ENCODE results near the gene NSDHL.

DNA sequence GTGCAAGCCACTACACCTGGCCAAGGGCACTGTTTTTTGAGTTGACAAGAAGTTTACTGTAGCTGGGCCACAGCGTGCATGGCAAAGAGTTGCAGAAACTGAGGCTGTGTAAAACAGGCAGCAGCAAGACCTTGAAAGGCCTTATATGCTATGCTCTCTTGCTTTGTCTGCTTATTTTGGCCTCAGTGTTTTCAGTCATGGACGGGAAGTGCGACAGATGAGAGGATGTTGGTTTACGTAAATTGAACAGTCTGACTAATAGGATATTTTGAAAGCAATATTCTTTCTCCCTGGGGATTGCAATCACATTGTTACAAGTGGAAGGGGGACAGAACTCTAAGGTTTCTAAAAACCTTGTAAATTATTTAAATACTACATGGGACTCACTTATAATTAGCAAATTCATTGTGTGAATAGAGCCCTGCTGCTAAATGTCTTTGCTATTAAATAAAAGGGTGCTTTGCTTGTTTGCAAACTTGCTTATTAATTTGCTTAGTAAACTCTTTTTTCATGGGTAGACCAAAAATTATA, 32.3 kb upstream of the MAGEA10 start:
- RRBS = no CpG with 5 or more reads among the region's 4 CpGs

- RRBS = no CpG with 5 or more reads among the region's 7 CpGs
These were observed 38.7 kb upstream of the MAGEA10 start for GRCh38 chrX:152176865-152177712.

GRCh38 chrX:152733297-152733590, 277 bp downstream of the CSAG1 start:
- RRBS = no CpG with 5 or more reads among the region's 4 CpGs

DNA sequence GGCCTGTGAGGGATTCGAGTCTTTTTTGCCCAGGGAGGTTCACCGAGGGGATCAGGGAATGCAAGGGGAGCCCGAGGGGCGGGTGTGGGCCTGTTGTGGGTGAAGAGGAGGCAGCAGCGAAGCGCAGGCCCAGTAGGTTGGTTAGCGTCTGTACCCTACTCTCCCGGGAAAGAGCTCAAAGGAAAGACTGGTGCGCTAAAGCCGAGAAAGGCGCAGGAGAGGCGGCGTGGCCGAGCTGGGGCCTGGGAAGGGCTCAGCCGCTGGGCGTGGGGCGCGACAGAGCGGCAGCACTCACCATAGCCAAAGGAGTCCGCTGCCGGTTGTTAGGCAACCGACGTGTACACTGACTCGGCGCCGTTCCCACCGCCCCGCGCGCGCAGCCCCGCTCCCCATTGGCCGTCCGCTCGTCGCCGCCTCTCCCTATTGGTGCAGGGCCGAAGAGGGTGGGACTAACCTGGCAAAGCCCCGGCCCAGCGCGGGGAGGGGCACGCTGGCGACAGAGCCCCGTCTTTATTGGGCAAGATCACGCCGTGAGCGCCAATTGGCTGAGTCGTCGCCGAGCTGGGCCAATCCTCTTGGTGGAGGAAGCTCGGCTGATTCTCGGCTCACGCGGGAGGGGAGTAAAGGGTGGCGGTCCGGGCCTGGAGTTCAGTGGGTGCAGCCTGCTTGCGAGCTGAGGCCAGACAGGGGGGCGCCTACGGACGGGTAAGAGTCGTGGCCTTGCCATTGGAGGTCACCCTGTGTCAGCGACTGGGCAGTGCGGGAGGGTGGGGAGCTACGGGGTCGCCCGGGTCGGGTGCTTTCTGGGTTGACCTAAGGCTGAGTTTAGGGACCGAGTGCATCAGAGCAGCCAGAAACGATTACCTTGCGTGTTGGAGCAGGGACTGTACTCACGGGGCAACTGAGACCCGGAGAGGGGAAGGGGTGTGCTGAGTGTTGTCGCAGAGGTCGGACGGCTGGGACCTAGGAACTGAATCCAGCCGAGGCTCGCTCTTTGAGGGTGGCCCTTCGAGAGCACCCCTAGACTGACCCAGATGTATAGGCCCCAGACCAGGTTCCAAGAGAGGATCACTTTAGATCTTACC, at the start of gene NSDHL:
Gene NSDHL (plus strand): TSS at position 651 of the 1,085 bp plus-strand sequence.
- RRBS = no CpG with 5 or more reads among the region's 78 CpGs

DNA sequence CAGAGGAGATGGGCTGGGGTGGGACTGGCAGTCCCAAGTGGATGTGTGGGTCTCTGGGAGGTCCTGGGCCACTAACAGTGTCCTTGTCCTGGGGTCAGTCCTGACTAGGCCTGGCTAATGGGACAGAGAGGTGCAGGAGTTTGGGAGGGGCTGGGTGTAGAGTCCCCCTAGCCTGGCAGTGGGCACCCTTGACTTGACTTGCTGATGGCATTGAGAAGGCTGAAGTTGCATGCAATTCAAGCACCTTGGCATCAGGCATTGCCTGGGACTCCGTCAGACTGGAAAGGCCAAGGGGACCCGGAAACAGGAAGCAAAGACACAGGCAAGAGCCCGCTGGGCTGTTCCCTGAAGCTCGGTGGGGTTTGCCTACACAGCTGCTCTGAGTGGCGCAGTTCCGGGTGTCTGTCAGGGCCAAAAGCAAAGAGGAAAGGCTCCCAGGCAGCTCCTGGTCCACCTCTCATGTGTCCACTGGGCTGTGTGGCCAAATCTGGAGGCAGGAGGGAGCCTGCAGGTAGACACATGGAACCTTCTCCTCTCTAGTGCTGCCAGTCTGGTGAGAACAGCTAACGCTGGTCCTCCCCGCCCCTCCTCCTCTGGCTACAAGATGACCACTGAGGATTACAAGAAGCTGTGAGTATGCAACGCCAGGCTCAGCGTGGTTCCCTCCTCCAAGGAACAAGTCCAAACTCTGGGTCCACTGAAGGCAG, 19.8 kb downstream of the ZNF185 start:
- RRBS = 90% methylated on average over 4 of the region's 10 CpGs

DNA sequence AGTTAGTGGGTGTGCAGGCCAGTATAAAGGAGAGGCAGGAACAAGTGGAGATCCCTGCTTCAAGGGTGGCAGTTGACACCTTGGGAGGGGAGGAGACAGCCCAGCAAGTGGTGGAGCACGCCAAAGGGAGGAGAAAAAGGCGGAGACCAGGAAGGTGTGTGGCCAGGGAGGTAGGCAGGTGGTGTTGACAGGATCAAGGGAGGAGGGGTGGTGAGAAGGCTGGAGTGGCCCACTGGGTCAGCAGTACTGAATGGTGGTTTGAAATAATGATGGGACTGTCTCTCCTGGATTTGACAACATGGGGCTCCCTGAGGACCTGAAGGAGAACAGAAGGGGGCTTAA, 32.7 kb downstream of the ZNF185 start:
- RRBS = no CpG with 5 or more reads among the region's 2 CpGs

- RRBS = 84% methylated on average over 3 of the region's 8 CpGs
These were observed 34.7 kb downstream of the ZNF185 start for GRCh38 chrX:152932468-152932982.

DNA sequence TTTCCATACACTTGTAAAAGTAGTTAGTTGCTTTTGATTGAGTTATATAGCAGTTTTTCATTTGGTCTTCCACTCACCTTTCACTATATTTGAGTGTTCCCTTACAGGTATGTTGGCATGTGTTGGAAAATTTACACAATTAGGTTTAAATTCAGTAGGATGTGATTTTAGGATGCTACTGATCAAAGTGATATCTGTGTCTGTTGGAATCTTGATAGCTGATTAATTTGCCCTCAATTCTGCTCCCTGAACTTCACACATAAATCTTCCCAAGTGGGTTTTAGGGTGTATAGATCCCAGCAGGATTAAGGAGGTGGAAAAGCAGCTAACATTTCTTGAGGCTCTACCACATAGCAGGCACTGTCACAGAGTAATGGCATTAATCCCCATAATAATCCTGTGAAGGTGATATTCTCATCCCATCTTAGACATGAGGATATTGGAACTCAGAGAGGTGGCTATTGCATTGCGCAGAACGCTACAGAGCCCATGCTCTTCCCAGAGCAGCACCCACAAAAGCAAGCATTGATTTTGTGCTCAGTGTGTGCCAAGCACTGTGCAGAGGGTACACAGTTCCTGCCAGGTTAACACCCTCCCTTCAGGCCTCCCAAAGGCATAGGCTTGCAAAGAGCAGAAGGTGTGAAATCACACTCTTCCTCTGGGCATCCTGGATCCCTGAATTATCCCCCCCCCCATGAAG, 22.0 kb downstream of the PNMA5 start:
- RRBS = no CpG with 5 or more reads among the region's 2 CpGs

DNA sequence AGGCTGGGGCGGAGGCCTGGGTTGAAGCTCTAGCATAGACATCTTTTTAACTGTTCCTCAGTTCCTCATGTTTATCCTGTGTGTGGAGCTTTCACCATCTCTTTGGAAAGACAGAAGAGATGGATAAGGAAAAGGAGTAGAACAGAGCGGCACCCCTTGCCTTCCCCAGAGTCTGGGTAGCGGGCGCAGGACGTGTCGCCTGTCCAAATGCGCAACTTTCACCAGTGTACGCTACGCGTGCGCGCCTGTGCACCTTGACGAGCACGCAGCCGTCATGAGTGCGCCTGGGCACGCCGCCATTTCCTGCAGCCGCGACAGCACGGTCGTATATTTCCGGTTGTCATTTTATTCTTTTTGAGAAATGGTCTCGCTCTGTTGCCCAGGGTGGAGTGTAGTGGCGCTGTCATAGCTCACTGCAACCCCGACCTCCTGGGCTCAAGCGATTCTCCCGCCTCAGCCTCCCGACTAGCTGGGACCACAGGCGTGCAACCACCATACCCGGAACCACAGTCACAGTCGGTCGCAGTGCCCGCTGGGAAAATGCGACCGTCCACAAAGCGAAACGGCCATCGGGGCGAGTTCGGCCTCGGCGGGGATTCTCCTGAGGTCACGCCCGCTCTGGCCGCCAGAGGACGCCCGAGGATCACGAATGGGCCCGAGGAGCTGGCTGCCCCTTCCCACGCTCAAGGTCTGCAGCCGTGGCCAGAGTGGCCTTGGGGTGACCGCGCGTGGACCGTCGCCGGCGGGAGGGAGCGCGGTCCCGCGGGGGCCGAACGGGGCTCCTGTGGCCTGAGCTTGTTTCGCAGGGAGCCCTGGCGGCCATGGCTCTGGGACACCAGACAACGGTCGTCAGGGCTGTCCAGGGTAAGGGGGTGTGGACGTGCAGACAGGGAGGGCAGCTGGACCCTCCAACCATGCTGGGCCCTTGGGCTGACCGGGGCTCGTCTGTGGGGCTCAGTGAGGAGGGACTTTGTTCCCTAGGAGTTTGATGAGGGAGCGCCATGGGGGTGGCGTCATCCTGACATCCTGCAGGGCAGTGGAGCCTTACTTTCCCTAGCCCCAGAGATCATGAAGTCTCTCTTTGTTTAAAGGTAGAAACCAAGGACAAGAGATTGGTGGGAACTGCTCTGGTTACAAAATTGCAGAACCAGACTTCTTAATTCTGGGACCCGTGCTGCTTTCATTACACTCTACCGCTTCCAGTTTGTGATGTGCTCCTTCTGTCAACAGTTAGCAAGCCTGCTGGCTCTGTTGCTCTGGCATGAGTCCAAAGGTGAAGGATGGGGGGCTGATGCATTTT, 23.6 kb upstream of the PNMA3 start:
- RRBS = no CpG with 5 or more reads among the region's 76 CpGs

DNA sequence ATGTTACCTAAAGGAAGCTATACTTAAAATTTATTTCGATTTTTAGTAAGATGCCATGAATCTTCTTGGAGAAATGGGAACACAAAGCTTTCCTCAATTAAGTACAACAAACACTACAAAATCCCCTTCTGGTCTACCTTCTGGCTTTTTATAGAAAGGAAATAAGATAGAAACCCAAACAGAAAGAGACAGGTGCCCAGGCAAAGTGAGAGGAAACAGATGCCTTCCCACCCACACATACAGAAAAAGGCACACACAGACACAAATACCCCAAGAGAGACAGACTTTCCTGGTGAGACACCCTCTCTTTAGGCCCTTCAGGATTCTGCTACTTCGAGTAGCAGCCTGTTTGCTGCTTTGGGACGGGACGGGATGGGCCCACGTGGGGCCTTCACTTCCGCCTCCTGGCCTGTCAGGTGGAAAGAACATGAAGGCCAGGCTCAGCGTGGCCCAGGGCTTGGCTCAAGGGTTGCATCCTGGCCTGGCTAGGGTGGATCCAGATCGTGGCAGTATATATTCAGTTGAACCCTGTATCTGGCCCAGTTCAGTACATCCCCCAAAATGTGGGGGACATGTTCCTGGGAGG, 2.1 kb downstream of the ZNF275 start:
- RRBS = no CpG with 5 or more reads among the region's 8 CpGs

DNA sequence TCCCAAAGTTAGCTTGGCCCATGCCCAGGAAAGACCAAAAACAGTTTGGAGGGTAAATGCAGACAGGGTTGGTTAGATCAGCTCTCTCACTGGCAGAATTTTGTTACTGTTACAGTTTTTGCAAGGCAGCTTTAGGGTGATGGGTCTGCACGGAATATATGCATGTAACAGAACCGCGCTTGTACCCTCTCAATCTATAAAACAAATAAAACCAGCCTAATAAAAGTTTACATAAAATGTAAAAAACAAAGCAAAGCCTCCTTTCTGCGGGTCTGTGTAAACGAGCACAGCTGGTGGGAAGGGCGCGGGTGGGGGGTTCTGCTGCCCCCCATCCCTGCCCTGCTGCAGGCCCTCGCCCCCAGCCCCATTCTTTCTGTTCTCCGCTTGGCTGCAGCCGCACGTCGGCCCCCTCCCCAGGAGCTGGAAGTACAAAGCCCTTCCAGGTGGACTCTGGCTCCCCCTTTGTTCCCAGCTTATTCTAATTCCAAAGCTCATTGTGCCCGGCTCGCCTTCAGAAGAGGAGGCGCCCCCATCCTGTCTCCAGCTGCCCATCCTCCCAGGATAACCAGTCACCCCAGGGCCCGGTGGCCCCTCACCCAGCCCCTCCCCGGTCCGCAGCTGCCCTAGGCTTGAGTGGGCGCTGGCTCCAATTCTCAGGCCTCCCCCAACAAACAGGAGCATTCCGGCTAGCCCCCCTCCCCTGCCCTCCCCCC, 3.4 kb upstream of the SLC6A8 start:
- RRBS = 25% methylated on average over 8 of the region's 20 CpGs

GRCh38 chrX:153688546-153688920, 807 bp downstream of the SLC6A8 start:
- RRBS = 19% methylated on average over 5 of the region's 53 CpGs

DNA sequence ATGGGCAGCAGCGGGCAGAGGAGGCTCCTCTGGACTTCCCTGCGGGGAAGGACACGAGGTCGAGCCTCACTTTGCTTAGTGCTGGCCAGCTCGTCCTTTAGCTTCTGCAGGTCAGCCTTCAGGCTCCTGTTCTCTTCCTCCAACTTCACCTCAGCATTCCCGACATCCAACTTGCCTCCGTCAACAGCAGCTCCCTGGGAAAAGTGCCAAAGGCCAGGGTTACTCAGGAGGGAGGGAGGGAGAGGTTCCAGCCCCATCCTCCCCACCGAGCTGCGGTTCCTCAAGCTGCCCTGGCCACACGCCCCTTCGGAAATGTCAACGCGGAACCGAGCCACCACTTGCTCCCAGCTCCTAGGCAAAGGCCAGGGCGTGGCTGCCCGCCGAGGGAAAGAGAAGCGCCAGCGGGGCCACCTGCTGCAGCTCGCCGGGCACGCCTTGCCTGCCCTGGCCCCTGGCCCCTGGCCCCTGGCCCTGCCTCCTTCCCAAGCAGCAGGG, 15.2 kb downstream of the SLC6A8 start:
- RRBS = no CpG with 5 or more reads among the region's 22 CpGs

DNA sequence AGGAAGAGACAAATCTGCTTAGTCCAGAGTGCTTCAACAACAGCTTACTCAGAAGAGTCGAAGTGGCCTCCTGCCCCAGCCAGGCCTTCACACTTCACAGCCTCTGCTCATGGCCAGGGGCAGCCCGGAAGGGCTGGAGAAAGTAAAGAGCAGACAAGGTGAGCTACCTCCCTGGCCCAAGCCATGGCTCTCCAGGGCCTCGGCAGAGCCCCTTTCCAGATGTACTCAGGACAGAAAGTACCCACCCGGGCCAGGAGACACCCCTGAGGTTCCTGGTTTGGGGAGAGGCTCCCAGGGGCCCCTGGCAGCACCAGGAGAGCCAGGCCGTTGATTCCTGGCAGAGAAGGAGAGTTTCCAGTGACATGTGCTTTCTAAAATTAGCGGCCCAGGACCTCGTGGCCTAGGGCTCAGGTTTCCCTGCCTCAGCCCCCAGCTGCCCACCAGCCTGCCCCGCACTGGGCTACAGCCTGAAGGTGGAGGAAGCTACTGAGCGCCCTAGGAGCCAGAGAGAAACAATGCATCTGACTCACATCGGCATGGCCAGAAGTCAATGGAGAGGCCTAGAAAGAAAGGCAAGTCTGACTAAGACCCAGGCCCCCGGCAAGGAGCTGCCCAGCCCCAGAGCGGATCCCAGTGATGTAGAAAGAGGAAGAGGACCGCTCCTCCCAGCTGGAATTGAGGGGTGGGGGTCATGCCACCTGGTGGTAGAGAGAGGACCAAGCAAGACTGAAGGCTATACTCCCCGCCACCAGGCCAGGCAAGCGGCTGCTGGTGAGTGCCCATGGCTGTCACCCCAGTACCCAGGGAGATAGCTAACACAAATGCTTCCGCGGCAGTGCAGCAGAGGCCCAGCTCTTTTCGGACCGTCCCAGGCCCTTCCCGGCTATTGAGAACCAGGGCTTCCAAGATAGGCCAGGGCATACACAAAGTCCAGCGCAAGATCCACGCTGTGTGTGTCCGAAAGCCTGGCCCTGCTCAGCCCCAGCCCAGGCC, 17.7 kb downstream of the SLC6A8 start:
- RRBS = no CpG with 5 or more reads among the region's 23 CpGs

DNA sequence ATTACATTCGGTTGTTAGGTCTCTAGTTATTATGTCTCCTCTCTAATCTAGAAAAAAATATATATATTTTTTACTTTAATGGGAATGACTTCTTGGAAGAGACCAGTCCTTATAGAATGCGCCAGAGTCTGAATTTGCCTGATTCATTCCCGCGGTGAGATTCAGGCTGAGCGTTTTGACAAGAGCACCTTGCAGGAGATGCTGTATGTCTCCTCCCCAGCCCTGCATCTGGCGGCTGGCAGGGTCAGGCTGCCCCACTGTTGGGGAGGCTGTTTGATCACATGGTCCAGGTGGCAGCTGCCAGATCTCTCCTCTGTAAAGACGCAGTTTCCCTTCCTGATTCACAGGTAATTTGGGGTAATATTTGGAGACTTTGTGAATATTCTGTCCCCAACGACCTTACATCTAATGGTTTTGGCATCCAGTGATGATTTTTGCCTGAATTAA, 9.7 kb downstream of the PDZD4 start:
- RRBS = no CpG with 5 or more reads among the region's 8 CpGs

DNA sequence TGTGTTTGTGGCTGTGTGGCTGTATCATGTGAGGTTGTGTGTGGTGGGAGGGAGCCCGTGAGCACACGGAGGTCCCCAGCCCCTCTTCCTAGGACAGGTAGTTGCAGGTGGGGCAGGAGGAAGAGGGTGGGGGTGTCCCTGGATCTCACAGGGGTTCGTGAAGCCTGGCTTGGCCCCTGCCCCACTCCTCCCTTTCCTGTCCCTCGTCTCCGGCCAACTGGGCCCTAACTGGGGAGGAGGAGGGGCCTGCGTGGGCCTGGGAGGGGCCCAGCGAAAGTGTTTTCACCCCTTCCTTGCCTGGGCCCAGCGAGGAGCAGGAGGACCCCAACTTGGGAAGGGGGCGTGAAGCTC, 470 bp upstream of the AVPR2 start:
- RRBS = no CpG with 5 or more reads among the region's 9 CpGs

DNA sequence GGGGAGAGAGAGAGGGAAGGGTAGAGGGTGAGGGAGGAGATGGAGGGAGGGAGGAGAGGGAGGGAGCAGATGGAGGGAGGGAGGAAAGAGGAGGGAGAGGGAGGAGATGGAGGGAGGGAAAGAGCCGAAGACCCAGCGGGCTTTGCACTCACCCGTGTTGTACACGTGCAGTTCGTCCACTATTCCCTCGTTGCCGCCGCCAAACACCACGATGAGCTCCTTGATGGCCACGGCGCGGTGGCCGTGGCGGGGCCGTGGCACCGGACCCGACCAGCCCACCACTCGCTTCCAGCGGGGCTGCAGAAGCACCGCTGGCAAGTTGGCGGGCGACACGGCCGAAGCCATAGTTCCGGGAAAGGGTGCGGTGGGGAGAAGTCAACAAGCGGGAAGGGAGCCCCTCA, 1.1 kb downstream of the HCFC1 start:
- RRBS = 8% methylated on average over 9 of the region's 27 CpGs

GRCh38 chrX:153973978-153974718, 1.6 kb downstream of the TMEM187 start:
- RRBS = no CpG with 5 or more reads among the region's 15 CpGs

DNA sequence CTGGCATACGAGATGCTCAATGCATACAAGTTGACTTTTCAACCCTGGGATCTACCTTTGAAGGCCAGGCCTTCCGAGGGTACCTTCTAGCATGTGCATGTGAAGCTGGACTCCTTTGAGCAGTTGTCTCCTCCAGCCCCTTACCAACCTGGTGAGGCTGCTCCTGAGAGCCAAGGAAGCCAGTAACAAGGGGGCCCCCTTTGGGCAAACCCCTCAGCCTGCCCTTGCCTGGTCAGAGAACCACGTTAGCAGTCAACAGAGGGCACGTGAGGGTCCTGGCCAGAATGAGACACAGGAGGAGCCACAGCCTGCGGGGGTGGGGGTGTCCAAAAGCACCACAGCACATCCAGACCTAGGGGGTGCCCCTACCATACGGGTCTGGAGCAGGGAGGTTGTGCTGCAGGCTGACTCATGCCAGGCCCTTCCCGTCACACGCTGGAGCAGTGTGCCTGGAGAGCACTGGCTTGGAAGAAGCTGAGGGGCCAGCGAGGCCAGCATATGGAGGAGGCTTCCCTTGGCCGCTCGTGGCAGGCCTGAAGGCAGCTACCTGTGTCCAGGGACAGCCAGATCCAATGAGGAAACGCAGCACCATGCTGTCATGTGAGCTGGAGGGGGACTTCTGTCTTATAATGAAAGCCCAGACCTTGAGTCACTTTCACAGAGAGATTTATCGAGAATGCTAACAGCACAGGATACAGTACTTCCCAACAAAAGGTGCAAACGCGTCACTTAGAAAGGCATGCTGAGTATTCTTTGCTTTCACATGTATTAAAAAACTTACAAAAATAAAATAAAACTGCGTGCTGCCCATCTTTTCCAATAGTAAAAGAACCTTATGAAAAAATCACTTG, 1.4 kb upstream of the IRAK1 start:
- RRBS = no CpG with 5 or more reads among the region's 16 CpGs

DNA sequence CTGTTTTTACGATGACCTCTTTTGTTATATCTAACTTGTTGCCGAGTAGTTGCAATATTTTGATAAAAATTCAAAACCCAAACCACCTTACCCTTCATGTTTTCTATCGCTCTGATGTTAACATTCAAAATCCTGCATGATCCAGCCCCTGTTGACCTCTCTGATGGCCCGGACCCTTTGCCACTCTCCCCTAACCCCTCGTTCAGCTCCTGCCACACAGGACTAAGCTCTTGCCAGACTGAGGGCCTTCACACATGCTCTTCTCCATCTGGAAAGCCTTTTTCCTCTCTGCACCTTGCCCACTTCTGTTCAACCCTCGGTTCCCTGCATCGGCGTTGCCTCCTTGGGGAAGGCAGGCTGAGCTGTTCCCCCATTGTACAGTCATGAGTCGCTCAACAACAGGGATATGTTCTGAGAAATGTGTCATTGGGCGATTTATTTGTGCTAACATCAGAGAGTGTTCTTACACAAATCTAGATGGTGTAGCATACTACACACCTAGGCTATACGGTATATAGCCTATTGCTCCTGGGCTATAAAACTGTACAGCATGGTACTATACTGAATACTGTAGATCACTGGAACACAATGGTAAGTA, 21.2 kb downstream of the MECP2 start:
- RRBS = no CpG with 5 or more reads among the region's 11 CpGs